ENCODE measurements around the genes CCDC187, SEC16A and LCN10.

- RRBS, result no CpG with 5 or more reads among the region's 16 CpGs
These were observed 5.8 kb downstream of the QSOX2 start for GRCh38 chr9:136239615-136240336.

DNA sequence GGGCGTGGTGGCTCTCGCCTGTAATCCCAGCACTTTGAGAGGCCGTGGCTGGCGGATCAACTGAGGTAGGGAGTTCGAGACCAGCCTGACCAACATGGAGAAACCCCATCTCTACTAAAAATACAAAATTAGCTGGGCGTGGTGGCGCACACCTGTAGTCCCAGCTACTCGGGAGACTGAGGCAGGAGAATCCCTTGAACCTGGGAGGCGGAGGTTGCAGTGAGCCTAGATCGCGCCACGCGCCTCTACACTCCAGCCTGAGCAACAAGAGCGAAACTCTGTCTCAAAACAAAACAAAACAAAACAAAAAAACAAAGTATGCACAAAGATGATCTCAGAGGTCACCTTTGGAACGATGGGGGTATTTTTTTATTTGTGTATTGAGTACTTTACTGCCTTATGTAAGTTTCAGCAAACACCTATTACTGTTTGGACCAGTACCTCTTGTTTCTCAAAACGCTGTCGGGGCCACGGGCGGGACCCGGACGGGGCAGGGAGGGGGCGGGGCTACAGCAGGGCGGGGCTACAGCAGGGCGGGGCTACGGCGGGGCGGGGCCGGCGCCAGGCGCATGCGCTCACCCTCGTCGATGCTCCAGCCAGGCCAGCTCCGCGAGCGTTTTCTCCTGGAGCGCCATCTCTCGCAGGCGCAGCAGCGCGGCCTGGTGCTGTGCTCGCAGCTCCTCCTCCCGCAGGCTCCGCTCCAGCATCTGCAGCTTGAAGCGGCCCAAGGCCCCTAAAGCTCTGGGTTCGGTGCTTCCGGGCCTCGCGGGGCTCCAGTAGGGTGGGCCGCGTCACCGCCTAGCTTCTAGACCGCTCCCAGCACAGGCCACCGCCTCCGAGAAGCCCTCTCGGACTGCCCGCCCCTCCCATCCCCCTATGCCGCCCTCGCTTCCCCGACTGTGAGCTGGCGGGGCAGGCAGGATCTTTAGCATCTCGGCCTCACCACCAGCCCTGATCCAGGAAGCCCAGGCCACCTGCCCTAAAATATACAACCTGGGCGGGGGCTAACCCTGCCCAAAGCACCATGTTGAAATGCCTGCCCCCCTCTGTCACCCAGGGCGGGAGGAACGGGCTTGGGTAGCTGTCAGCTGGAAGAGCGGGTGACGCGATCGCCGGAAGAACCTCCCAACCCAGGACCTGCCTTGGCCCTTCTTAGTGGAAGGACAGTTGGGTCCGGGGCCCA lies 21.6 kb upstream of the QSOX2 start:
- RRBS, result 12% methylated on average over 10 of the region's 71 CpGs

DNA sequence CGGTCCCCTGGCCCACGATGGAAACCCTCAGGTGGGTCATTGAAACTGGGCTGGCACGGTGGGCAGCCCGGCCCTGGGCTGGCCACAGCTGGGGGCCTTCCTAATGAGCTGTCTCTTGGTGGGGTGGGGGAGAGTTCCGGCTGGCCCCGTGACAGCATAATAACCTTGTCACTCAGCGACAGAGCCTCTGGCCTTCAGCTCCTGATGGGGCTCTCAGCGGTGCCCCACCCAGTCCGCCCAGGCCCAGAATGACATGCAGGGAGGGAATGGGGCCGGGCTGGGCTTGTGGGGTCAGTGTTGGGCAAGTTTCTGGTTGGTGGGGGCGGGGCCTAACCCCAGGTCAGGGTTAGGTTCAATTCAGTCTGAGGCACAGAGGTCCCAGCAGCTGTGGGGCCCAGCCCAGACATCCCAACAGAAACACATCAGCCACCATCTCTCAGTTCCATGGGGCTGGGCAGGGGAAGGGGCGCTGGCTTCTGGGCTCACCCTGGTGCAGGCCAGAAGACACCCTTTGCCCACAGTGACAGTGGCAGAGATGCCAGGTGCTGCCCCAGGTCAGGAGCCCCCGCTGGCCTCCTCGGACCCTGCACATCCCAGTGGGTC lies at the start of gene CCDC187:
Gene CCDC187 (minus strand): TSS at position 105 of the 603 bp plus-strand sequence.
- RRBS, result no CpG with 5 or more reads among the region's 14 CpGs

DNA sequence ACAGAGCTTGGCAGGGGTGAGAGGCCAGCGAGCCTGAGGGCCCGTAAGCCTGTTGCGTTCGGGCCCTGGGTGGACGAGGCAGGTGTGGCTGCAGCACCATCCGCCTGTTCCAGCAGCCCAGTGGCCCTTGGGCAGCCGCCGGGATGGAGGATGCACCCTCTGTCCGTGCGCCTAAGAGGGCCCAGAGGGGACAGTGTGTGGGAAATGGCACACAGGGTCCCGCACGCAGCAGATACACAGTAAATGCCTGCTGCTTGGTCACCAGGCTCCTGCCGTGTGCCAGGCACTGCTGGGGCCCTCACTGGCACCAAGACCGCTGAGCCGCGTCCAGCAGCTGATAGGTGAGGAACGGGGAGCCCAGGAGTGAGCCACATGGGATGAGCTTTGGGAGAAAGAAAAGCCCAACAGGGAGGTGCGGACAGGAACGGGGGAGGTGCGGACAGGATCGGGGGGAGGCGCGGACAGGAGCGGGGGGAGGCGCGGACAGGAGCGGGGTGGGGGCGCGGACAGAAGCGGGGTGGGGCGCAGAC lies 16.4 kb downstream of the GPSM1 start:
- RRBS, result no CpG with 5 or more reads among the region's 31 CpGs

DNA sequence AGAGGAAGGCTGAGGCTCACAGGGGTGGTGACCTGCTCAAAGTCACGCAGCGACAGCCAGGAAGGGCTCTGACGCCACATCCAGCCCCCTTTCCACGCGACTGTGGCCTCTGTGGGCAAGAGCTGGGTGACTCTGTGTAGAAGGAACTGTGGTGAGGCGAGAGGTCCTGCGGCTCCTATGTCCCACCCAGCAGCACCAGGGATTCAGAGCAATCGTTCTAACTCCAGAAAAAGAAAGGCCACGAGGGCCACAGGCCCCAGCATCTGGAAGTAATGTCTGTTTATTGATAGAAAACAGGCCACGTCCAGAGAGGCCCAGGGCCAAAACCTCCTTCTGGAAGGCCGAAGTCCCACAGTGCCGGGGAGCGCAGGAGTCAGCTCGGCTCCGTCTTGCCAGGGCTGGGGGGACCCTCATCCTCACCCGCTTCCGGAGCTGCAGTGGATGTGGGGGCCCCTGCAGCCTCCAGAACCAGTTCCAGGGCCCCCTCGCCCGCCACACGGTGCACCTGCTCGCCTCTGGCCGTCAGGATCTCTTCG lies 1.8 kb downstream of the DNLZ start:
- RRBS, result 73% methylated on average over 6 of the region's 23 CpGs

GRCh38 chr9:136374153-136374669 lies 742 bp upstream of the CARD9 start:
- RRBS, result no CpG with 5 or more reads among the region's 20 CpGs

DNA sequence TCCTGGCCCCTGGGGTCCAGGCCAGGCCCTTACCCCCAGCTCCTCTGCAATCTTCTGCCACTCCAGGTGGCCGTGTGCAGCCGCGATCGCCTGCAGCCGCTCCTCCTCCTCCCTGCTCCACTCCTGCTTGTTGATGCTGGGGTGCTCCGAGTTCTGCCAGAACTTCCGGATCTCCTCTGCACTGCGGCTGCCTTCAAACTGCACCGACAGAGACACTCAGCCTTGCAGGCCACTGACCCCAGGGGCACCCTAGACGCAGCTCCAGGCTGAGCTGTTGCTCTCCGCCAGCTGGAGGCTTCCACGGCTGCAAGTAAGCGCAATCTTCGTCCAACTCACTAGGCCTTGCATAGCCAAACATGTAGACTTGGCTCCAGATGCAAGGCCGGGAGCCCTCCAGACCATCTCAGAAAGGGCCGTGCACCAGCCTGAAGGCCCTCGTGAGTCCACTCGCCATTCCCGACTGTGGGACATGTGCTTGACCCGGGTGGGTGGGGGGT lies 8.0 kb downstream of the SNAPC4 start:
- RRBS, result 83% methylated on average over 3 of the region's 20 CpGs

DNA sequence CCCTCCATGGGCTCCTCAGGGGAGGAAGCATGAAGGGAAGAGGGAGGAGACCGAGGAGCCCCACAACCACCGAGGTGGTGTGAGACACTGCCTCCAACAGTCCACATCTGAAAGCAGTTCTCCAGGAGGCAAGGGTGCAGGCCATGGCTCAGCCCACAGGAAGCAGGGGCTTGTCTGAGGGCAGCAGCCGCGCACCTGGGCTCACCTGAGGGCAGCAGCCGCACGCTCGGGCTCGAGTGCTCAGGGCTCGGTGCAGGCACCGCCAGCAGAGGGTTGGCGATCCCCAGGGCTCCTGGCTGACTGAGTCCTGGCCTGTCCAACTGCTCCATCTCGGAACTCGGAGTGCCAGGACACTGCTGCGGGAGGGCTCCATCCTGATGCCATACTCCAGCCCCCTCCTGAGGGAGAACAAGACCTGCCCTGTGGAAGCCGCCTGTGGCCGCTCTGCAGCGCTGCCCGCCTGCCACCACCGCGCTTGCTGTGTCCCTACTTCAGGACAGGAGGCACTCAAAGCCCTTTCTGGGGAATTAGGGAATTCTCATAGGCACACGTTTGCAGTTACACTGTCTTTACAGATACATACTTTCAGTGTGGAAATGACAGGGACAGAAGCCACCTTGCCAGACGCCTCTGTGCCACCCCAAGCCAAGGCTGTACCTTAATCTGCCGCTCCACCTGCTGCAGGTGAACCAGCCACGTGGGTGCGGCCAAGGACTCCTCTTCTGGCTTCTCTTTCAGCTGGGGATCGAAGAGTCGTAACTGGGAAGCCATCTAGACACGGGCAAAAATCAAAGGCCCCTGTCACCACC lies 16.0 kb upstream of the INPP5E start:
- RRBS, result no CpG with 5 or more reads among the region's 28 CpGs

DNA sequence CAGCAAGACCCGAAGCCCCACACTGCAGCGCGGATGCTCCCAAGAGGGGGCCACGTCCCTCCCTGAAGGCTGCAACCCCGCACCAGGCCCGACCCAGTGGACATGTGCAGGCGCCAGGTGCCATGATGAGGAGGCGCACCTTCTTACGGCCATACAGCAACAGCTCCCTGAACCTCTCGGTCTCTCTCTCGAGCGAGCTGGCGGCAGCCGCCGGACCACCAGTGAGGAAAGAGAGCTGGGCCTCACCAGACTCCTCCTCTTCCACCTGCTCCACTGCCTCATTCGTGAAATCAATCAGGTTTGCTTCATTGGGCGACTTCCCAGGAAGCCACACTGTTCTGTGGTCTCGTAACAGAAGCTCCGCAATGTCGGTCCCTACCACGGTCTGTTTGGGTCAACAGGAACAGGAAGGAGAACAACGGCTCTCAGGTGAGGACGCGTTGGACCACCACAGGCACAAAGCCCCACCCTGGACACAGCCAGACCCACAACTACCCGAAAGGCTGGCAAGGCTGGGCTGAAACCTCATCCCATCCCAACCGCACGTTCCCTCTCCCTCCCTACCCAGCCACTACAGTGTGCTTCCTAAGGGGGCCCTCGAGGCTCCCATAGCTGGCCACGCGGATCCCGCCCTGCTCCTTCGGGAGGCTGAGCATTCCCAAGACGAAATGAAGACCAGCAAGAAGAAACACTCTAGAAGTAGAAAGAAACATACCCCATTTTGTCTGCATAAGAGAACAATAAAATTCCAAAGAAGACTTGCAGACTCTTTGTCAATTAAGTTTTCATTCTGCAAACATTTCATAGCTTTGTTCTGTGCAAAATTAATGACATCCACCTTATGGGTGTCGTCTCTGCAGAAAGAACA lies 19.9 kb downstream of the SEC16A start:
- RRBS, result no CpG with 5 or more reads among the region's 34 CpGs

GRCh38 chr9:136482855-136483673 lies at the start of gene SEC16A:
Gene SEC16A (minus strand): TSS chr9:136483040.
- RRBS, result 2% methylated on average over 39 of the region's 103 CpGs

GRCh38 chr9:136485543-136486112 lies 2.8 kb upstream of the SEC16A start:
- RRBS, result no CpG with 5 or more reads among the region's 11 CpGs

- RRBS, result 85% methylated on average over 4 of the region's 28 CpGs
These were observed 26.4 kb downstream of the NOTCH1 start for GRCh38 chr9:136519329-136519886.

- RRBS, result 74% methylated on average over 7 of the region's 32 CpGs
These were observed 19.2 kb downstream of the NOTCH1 start for GRCh38 chr9:136526553-136527074.

DNA sequence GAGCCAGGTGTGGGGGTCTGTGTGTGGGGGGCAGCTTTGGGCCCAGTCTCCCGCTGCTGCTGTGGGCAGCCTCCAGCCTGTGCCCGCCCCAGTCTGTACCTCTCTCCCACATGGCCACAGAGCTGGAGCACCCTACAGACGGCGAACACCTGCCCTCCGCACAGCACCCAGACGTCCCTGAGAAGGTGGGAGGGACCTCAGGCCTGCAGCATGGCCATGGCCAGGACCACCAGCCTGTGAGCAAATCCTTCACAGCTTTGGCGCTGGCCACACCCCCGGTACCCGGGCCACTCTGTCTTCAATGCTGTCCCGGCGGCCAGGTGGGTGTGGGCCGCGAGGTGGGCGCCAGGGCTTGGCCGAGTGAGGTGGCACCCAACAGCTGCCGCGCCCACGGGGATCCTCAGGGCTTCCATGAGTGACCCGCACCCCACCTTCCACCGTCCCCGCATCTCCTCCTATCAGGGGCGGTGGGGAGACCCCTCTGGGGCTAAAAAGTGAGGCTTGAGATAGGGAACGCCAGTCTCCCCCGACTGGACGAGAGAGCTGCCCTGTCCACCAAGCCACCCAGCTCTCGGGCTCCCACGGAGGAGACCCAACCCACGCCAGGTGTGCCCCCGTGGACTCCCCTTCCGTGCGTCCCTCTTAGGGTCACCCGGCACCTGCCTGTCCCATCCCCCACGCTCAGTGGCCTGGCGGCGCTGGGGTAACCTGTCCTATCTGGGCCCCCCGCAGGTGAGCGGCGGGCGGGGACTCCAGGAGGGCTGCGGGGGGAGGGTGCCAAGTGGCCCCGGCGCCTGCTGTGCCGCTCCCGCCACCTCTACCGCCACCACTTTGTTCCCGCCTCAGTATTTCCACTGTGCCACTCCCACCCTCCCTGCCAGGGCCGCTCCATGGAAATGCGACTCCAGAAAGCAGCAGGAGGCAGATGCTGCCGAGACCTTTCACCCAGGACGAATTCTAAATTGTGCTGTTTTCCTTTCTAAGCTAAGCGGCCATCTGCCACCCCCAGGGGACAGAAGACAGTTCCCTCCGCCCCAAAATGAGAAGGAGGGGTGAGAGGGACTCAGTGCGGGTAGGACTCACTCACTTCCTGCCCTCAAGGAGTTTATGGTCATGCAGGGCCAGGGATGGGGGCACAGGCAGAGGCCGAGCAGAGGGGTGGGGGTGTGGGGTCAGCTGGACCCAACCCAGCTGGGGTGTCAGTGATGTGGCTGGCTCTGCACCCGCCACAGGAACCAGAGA lies 18.4 kb downstream of the NOTCH1 start:
- RRBS, result 83% methylated on average over 2 of the region's 55 CpGs

- RRBS, result no CpG with 5 or more reads among the region's 21 CpGs
These were observed 13.6 kb downstream of the NOTCH1 start for GRCh38 chr9:136532232-136532707.

- RRBS, result 100% methylated on average over 4 of the region's 18 CpGs
These were observed 9.4 kb downstream of the AGPAT2 start for GRCh38 chr9:136677783-136678320.

- RRBS, result no CpG with 5 or more reads among the region's 28 CpGs
These were observed 6.2 kb downstream of the AGPAT2 start for GRCh38 chr9:136680959-136681634.

GRCh38 chr9:136693457-136694196 lies 6.4 kb upstream of the AGPAT2 start:
- RRBS, result 19% methylated on average over 4 of the region's 20 CpGs

GRCh38 chr9:136729092-136729626 lies 13.6 kb downstream of the LCN10 start:
- RRBS, result no CpG with 5 or more reads among the region's 9 CpGs

GRCh38 chr9:136742809-136743225 lies at the start of gene LCN10:
Gene LCN10 (minus strand): TSS chr9:136742940.
- RRBS, result 4% methylated on average over 2 of the region's 8 CpGs

Measured in zone of skin (tissue), 1 donor.